PFSK-1 (cell line): Measurements from ENCODE around the genes SLC17A3 and H3C3.

GRCh38 chr6:22887991-22888648 lies 318.8 kb downstream of the HDGFL1 start:
- RRBS = no CpG with 5 or more reads among the region's 2 CpGs

DNA sequence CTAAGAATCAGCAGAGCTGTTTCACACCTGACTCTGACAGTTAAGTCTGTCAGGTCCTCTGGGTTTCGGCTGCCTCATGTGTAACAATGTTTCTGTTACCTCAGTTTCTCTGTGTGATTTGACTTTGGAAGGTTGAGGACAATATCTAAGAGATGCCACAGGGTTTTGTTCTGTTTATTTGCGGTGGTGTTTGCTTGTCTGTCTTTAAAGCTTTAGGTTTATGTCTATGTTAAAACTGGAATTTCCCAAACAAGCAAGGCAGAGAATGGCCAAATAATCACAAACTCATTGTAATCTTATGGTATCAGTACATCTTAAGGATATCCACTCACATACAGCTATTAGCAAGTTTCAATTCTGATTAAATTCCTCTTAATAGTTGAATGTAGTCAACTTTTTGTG lies 319.3 kb downstream of the HDGFL1 start:
- RRBS = no CpG with 5 or more reads among the region's 2 CpGs

DNA sequence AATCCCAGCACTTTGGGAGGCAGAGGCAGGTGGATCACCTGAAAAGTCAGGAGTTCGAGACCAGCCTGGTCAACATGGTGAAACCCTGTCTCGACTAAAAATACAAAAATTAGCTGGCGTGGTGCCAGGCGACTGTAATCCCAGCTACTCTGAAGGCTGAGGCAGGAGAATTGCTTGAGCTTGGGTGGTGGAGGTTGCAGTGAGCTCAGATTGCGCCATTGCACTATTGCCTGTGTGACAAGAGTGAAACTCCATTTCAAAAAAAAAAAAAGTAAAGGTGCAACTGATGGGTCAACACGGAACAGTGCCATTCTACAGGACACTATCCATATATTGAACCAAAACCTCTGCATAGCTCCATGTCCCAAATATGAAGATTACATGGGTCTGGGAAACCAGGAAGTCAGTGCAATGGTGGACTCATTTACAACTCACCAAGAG lies 673.3 kb downstream of the HDGFL1 start:
- RRBS = no CpG with 5 or more reads among the region's 6 CpGs

DNA sequence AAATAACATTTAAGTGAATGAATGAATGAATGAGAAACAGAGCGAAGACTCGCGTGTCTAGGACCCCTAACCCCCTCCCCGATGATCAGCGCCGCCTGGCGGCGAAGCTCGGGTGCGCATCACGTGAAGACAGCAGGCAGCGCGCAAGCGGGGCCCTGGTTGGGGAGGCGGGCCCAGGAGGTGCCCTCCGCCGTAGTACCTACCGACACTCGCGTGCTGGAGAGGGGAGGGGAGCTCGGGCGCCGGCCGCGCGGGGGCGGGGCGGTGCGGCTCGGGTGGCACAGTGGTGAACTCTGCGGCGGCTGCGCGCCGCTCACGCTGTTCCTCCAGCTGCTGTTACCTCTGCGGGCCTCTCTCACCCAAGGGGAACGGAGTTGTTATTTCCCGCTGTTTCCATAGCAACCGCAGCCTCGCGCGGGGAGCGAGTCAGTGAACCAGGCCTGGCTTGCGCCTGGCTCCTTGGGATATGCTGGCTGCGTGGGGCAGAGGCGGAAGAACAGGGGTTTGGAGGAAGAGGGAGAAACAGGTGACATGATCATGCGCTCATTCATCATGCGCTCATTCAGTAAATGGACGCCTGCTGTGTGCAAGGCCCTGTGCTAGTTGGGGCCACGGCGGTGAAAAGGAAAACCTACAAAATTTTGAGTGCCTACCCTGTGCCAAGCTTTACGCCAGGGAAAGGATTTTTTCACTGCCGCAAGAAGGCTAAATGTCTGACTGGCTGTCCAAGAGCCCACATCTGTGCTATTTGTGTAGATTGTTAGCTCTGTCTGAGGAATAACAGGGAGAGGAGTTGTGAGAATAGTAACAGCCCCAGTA lies 2.1 kb upstream of the DCDC2 start:
- RRBS = no CpG with 5 or more reads among the region's 54 CpGs

DNA sequence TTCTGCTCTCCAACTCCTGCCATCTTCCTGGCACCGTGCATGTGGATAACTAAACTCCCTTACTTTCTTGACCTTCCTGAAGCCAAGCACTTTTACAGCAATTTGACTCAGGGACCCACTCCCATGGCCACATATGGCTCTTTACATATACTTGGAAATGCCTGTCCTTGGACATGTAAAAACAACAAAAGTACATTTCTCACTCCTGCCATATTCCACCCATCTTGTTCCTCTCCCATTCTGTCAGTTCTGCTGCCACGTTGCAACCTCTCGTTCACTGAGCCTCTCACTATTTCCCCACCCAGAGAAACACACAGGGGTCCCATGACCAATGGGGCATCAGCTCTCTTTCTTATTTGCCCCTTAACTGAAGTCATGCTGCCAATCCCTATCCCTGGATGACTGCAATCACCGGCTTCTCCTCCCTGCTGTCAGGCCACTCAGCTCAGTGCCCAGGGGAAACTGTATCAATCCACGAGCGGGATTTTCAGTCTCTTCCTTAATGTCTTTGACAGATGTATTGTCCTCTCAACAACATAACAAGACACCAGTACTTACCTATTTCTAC lies 437 bp downstream of the GPLD1 start:
- RRBS = no CpG with 5 or more reads among the region's 6 CpGs

DNA sequence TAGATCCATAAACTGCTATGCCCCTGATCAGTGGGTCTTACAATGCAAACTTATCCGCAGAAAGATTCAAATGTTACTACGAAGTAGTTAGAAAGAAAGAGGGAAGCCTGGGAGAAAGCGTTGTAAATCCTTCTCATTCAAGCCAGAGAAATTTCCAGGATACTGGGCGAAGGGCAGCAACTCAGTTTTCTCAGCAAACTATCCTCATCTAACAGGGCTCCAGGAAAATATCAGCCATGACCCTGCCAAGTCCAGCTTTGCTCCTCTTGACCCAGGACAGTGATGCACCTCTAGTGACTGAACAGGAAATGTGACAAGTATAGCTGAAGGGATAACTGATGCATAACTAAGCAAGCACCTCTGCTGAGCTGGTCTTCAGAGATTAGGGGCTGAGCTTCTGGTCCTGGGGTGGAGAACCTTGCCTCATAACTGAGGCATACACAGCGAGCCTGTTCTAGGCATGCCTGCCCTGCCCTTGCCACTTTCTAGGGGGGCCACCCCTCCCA lies 22.7 kb downstream of the ALDH5A1 start:
- RRBS = no CpG with 5 or more reads among the region's 5 CpGs

DNA sequence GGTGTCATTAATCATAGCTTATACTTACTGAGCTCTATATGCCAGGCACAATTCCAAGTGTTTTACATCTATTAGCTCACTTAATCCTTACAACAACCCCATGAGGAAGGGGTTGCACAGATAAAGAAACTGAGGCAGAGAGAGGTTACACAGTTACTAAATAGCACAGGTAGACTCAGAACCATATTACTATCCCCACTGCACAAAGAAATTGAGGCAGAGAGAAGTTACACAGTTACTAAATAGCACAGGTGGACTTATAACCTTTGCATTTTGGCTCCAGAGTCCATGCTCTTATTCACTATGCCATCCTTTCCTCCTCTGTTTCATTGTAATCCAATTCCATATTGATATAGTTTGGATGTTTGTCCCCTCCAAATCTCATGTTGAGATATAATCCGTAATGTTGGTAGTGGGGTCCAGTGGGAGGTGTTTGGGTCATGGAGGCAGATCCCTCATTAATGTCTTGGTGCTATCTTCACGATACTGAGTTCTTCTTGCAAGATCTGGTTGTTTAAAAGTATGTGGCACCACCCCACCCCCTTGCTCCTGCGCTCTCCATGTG lies 3.5 kb downstream of the TDP2 start:
- RRBS = no CpG with 5 or more reads among the region's 3 CpGs

- RRBS = no CpG with 5 or more reads among the region's 16 CpGs
Observed at GRCh38 chr6:24715771-24717092, 2.7 kb downstream of the C6orf62 start.

DNA sequence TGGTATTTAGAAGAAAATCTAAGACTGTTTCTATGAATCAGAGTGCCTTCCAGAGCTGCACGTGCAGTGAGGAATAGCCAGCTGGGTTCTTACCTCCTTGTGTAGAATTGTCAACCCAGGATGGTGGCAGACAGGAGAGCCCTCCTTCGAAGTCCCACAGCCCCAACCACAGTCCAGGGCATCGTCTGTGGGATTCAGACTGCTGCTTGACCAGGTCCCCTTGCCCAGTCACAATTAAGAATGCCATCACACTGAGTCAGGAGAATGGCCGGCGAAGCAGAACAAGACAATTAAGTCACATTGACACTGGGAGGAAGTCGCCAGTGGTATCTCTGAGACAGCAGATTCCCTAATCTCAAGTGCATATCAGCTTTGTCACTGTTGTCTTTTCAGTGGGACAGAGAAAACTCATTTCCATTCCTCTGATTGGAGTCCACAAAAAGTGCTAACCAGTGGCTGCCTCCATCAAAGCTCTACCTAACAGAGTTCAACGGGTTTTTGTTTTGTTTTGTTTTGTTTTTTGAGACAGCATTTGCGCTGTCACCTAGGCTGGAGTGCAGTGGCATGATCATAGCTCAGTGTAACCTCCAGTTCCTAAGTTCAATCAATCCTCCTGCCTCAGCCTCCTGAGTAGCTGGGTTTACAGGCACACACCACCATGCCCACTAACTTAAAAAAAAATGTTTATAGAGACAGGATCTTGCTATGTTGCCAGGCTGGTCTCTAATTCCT lies 100.3 kb upstream of the RIPOR2 start:
- RRBS = no CpG with 5 or more reads among the region's 8 CpGs

DNA sequence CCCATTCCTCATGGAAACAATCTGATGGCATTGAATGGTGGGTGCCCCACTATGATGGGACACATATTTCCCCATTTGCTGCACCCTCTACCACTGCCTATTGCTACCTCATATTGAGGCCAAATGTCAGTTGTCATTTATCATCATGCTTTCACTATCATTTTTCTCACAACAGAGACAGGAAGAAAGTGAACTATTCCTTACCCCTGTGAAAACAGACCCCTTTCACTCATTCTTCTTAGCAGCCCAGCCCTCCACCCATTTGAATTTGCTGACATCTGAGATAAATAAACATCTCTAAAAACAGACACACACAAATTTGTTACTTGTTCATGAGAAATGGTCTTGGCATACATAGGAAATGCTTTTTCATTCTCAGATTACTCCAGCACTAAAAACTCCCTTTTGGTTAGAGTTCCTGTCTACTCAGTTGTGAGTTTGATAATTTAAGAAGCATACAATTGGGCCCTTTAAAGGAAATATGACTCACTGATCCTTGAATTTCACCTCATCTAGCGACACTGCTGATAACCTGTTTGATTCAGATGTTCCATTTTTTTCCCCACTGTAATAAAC lies 105.3 kb upstream of the RIPOR2 start:
- RRBS = no CpG with 5 or more reads among the region's 1 CpG

GRCh38 chr6:25169510-25170355 lies 109.4 kb upstream of the CARMIL1 start:
- RRBS = no CpG with 5 or more reads among the region's 7 CpGs

- RRBS = no CpG with 5 or more reads among the region's 7 CpGs
Observed at GRCh38 chr6:25178341-25178944, 100.7 kb upstream of the CARMIL1 start.

DNA sequence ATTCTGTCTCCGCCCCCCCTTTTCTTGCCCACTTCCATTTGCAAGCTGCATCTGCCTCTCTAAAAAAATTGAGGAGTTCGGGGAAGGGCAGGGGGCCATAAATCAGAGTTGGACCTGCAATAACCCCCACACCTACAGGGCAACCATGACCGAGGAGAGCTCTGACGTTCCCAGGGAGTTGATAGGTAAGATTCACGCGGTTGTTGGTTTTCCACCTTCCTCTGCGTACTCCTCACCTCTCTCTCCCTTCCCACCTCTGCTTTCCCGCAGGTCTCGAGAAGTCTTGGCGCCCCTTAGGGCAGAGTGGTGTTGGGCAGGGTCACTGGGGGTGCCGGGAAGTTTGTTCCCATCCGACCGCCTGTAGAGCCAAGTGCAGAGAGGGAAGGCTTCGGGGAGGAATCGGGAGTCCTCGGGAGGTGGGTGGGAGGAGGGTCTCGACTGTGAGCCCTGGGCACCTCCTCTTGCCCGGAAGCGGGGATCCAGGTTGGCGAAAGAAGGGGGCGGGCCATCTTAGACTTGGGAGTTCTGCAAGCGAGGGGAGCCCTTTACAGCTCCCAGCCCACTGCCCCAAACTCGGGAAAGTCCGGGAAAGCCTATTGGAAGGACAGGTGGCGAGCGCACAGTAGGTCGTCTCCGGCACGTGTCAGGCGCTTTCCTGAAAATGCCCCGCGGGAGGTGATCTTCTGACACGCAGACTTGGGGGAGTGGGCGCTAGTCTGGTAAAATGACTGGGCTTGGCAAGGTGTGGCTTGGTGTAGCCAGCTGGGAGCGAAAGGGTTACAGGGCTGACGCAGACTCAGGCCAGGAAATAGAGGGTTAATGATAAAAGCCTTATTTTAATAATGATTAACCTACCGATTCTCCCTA lies 710 bp downstream of the CARMIL1 start:
- RRBS = 59% methylated on average over 9 of the region's 37 CpGs

DNA sequence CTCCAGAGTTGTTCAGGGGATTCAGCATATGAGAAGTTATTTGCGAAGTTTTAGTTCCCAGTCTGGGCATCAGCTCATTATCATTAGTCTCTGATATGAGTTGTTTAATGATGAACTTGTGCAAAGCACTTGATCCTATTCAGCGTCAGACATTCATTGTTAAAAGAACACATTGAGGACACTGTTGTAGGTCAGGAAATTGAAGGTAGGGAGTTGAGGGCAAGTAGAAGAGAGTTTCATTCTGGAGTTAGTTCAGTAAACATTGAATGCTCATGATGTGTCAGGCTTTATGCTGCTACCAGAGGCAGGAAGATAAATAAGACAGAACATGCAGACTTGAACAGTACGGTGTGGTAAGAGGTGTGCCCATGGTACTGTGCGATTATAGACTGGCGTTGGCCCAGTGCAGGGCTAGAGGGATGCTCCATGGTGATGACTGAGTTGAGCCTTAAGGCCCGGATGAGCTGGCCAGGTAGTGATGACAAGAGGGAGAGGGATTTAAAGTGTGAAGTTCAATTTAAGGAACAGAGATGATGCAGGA lies 50.7 kb downstream of the CARMIL1 start:
- RRBS = no CpG with 5 or more reads among the region's 6 CpGs

- RRBS = no CpG with 5 or more reads among the region's 16 CpGs
Observed at GRCh38 chr6:25369107-25370267, 90.3 kb downstream of the CARMIL1 start.

- RRBS = no CpG with 5 or more reads among the region's 3 CpGs
Observed at GRCh38 chr6:25873967-25874590, at the start of gene SLC17A3. TSS of gene SLC17A3 (minus strand) at chr6:25874243.

DNA sequence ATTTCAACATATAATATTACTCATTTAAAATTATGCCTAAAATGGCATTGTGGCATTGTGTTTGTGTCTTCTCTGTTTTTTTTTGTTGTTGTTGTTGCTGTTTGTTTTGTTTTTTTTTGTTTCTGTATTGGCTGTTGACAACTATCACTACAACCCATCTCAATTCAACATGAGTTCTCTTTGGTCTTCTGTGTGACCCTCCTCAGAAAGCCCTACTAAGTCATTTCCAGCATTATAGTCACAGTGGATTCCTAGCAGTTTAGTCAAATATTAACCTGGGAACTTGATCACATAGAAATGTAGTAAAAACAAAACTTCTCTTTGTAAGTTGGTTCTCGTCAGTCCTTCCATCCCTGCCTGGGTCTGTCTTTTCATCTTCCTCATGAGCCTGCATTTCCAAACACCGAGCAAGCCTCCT lies 16.8 kb downstream of the SLC17A2 start:
- RRBS = no CpG with 5 or more reads among the region's 2 CpGs

DNA sequence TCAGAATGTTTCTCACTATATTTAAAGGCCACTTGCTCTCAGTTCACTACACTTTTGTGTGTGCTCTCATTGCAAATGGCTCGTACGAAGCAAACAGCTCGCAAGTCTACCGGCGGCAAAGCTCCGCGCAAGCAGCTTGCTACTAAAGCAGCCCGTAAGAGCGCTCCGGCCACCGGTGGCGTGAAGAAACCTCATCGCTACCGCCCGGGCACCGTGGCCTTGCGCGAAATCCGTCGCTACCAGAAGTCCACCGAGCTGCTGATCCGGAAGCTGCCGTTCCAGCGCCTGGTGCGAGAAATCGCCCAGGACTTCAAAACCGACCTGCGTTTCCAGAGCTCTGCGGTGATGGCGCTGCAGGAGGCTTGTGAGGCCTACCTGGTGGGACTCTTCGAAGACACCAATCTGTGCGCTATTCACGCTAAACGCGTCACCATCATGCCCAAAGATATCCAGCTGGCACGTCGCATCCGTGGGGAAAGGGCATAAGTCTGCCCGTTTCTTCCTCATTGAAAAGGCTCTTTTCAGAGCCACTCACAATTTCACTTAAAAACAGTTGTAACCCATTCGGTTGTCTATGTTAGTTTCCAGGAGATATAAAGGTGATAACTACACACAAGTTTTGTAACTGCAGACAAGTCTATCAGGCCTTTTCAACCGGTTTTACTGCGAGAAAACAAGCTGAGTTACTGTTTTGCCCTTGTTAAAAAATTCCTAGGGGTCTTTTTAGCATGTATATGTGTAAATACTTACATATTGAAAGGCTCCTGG lies at the start of gene H3C3:
Gene H3C3, plus strand, starts transcription at position 49 of the 768 bp plus-strand sequence.
- RRBS = no CpG with 5 or more reads among the region's 42 CpGs

DNA sequence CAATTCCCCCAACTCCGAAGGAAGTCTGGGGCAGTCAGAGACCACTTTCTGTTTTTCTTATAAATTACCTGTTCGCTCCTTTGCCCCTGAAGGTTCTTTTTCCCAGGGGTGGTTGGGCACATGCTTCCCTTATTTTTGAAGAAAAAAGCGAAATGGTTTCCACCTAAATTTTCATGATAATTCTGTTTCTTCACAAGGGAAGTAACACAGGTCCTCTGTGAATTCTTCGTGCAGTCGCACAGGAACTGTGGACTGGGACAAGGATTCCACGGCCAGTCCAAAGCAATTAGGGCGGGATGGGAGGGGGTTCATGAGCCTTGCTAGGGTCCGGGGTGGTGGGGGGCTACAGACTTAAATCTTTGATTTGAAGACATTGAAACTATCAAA lies 459 bp upstream of the H1-2 start:
- RRBS = no CpG with 5 or more reads among the region's 8 CpGs

DNA sequence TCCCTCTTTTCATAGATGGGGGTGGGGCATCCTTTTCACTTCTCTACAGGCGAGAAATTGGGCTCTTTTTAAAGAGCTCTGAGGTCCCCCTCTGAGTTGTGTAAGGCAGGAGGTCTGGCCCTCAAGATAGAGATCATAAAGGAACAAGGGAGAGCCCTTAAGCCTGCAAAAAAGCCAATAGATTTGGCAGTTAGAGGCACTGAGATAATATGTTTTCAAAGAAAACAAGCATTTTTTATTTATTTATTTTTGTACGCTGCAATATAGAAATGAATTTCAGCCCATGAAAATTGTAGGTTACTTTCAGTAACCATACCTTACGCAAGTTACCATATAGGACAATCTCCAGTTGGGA lies 830 bp upstream of the H1-2 start:
- RRBS = no CpG with 5 or more reads among the region's 3 CpGs